Left lung (tissue), 1 donor: ENCODE measurements around the genes TMEM120A and POMZP3.

DNA sequence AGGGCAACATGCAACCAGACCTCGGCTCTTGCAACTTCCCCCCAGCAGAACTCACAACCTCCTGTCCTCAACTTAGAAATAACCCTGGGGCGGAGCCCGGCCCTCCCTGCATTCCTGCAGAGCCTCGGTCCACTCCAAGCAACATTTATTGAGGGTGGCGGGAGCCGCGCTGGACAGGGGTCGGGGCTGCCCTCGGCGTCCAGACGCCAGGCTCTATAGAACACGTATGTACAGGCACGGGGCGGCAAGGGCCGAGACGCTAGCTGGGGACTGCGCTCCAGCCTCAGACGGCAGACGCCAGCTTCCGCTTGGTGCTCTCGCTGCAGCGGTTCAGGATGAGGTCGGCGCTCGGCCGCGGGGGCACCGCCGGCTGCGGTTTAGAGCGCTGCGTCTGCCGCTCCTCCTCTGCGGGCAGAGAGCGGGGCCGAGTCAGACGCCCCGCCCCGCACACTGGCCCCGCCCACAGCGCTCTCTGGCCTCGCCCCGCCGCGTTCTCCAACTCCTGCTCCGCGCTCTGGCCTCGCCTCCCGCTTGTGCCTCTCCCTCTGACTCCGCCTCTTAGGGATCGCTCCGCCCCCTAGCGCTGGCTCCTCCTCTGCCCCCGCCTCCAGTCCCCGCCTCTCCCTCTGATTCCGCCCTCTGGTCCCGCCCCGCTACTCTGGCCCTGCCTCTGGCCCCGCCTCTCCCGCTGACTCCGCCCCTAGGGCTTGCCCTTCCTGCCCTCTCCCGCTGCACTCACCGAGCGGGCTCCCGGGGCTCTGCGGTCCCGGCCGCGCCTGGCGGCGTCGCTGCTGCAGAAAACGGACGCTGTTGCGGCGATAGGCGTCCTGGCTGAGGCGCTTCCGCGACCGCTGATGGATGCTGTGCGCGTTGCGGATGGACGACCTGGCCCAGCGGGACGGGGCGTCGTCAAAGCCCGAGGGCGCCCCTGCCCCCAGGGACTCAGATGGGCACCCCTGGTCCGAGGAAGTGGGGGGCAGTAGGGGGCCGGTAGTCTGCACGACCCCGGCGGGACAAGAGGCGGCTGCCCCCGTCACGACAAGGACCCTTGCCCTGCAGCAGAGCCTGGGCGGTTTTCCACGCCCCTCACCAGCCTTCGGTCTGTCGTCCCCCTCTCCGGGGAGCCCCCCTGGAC lies 64.5 kb downstream of the GTF2IRD2B start:
- PRO-cap = bidirectional peak, plus-strand start at position 854 of the sequence, minus-strand start at position 533 of the sequence

GRCh38 chr7:75565162-75565502 lies 73.0 kb downstream of the SPDYE5 start:
- PRO-cap = no peak

GRCh38 chr7:75734329-75734977 lies 4.3 kb downstream of the HIP1 start:
- PRO-cap = no peak

- PRO-cap = no peak
Measured at GRCh38 chr7:75916759-75917328, 1.9 kb downstream of the POR start.

DNA sequence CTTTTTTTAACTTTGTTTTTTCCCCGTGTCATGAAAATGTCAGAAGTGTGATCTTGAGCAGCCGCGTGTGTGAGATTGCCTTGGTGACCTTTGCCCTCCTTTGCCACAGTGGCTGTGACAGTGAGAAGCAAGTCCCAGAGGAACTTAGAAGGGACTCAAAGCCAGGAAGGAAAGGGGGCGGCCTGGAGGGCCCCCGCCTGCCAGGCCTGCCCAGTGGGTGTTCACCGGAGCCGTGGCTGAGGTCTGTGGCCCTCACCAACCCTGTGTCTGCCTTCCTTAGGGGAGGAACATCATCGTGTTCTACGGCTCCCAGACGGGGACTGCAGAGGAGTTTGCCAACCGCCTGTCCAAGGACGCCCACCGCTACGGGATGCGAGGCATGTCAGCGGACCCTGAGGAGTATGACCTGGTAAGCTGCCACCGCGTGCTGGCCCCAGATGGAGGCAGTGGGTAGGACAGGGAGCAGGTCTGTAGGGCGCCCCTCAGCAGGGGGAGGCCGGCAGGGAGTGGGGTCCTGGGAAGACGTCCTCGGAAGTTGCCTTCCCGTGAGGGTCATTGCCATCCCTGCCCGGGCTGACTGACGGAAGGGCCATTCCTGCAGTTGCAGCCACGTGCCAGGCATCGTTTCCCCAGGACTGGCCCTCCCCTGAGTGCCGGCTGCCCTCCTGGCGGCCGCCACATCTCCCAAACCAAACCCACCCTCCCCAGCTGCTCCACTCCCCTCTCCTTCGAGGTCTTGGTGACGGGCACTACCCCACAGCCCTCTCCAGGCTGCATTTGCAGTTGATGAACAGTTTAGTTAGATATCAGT lies 15.0 kb downstream of the TMEM120A start:
- PRO-cap = no peak

DNA sequence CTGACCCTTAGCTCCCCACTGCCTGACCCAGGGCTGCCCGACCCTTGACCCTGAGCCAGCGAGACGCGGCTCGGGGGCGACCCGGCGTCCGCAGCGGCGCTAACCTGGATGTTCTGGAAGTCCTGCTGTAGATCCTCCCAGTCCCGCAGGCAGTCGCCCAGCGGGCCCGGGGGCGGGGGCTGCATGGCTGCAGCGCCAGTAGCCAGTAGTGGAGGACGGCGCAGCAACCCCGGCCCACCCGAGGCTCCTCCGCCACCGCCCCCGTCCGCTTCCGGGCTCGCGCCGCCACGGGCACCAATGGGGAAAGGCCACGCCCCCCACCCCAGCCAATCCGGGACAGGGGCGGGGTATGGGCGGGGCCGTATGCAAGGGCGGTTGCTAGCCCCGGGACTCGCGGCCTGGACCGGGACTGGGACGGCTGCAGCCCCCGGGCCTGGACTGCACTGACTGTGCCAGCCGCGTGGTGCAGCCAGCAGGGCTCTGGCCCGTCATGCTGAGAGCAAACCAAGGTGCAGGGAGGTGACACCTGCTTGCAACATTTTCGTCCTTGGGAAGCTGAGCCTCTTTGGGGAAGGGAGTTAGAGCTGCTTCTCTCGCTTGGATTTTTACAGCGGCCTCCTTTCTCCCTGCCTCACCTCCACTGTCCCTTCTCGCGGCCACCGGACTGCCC lies at the start of gene TMEM120A:
Gene TMEM120A, minus strand, starts transcription at position 210 of the 670 bp plus-strand sequence.
- PRO-cap = bidirectional peak, plus-strand start at position 390 of the sequence, minus-strand start at position 168 of the sequence

- PRO-cap = no peak
Measured at GRCh38 chr7:76142825-76143190, 58.9 kb upstream of the SRRM3 start.

GRCh38 chr7:76220747-76221034 lies 19.0 kb downstream of the SRRM3 start:
- PRO-cap = no peak

DNA sequence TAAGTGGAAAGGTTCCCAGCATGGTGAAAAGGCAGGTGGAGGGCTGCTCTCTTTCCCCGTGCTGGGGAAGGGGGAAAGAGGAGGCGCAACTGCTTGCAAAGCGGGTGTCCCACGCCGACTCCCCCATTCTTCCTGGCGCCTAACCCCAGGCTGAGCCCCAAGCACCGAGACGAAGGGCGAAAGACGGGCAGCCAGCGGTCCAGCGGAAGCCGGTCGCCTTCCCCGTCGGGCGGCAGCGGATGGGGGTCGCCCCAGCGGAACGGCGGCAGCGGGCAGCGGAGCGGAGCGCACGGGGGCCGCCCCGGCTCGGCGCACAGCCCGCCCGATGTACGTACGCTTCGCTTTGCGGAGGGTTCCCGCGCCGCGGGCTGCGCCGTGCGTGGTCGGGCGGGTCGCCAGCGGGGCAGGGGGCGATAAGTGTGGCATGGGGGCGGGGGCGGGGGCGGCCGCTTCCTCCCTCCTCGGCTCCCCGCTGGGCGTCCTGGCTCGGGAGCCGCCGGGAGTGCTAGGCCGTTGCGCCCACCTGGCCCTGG lies 35.3 kb upstream of the HSPB1 start:
- PRO-cap = no peak

- PRO-cap = bidirectional peak, plus-strand start at chr7:76318304, minus-strand start at chr7:76318003
Measured at GRCh38 chr7:76317259-76318152, 15.0 kb downstream of the HSPB1 start.

DNA sequence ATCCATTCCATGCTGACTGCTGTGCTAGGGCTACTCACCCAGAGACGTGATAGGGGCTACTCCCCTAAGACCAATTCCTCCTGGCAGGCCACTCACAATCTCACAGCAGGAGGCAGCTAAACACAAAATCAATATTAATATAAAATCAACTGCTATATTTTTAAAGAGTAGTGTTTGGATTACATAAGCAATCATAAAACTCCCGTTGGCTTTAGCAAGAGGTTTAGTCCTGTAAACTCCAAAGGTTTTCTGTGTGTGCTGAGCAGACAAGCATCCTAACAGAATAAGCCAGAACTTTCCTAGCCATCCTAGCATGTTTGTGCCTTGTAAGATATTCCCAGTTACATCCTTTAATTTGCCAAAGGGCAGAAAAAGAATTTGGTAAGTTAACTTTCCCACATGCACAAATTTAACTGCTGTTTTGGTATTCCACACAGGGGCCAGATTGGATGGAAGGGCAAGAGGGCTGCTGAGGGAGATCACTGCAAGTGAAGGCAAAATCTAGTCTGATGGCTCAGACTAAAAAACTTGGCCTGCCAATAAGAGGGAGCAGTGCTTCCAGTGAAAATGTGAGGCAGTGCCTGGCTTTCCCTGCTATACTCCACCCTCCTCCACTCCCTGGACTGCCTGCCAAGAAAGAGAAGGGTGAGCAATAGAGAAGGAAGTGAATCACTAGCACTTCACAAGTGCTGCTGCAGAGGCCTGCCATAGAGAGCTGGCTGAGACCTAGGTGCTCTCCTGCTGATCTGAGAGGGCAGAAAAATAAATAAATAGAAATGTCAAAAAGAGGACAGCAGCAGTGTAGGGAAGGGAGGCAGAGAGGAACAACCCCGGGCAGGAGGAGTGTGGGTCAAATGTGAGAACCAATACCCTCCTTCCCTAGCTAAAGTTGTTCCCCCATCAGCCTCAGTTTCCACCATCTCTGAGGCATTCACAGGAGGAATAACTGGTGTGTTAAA lies 40.0 kb upstream of the SPDYE16 start:
- PRO-cap = no peak

DNA sequence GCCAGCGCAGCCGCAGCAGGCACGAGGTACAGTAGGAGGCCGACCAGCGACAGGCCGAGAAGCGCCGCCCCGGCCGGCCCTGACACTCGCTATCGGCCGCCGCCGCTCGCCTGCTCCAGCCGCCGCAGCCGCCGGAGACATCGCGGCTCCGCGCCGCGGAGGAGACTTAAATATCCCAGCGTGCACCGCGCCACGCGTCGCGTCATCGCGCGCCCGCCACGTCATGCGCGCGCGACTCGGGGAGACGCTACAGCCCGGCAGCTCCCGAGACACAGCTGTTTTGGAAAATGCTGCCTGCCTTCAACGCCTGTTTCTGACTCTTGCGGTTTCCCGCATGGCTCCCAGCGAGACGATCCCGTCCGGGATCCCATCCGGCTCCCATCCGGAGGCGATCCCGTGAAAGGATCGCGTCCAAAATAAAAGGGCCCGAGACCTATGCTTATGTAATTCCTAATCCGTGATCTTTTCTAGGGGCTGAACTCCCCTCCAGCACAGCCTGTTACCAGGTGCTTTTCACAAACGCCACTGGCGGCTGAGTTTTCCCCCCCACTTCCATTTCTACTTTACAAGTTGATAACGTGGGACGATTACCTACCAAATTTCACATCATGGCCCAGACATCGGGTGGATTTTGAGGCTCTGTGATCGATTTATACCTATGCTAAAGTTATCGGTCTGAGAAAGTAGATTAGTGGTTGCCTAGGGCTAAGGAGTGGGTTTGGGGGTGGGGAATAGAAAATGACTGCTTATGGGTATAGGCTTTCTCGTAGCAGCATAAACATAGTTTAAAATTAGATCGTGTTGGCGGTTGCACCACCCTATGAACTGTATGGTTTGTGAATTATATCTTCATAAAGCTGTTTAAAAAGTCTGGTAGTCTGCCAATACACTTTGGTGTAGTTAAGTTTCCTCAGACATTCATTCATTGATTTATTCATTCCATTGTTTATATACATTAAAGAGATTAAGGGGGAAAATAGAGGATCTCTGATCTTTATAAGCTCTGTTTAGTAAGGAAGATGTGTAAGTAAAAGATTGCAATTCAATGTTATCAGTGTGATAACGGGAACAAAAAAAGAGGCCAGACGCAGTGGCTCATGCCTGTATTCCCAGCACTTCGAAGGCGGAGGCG lies at the start of gene POMZP3:
Gene POMZP3, minus strand, starts transcription at position 168 of the 1,132 bp plus-strand sequence.
- PRO-cap = bidirectional peak, plus-strand start at position 316 of the sequence, minus-strand start at position 142 of the sequence

- PRO-cap = no peak
Measured at GRCh38 chr7:77006011-77006409, 26.2 kb downstream of the SPDYE17 start.

GRCh38 chr7:77200419-77200831 lies 806 bp upstream of the FGL2 start:
- PRO-cap = no peak

DNA sequence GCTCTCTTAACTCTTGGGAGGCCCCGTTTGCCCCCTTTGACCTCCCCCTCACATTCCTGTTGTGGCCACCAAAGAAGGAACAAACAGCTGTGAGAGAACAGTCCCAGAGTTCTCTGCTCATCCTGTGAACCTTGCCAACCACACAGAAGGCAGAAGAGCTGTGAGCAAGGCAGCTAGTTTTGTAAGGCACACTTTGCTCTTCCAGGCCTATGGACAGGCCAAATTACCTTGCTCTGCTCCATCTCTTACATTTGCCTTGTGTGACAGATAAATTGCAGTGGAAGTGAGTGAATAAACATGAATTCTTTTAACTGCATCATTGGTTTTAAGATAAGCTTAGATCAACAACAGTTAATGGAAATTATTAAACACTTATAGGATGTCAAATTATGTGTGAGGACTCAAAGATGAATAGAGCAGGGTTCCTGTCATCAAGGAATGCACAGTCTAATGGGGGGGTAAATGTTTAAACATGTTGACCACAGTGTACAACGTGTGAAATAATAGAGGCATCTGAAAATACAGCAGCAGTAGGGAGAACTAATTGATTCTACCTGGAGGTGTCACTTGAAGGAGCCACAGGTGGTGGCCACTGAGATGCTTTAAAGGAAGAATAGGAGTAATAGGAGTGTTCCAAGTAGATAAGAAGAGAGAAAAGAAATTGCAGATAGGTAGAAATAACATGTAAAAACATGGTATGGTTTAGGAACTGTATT lies 23.9 kb upstream of the FGL2 start:
- PRO-cap = no peak

GRCh38 chr7:77332068-77332476 lies 84.1 kb downstream of the GSAP start:
- PRO-cap = no peak

DNA sequence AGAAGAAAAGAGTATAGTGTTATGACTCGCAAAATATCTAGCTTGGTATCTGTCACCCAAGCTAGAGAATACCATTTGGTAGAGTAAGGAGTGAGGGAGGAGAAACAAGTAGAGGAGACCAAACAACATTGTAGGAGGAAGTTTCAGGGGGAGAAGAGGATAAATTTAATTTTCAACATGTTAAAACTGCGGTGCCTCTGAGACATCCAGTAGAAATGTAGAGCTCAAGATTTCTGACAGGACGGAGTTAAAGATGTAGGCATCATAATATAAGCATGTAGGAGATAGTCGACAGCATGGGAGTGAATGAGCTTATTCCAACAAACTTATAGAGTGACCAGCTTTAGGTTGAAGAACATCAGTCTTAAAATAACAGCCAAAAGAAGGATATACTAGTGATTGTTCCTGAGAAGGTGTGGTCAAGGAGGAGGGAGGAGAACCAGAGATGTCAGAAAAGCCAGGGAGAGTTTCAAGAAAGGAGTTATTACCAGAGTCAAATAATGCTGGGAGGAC lies 5.6 kb downstream of the PTPN12 start:
- PRO-cap = unidirectional peak, plus-strand start at position 398 of the sequence

GRCh38 chr7:77678903-77679434 lies 17.3 kb upstream of the RSBN1L start:
- PRO-cap = no peak

GRCh38 chr7:77727959-77728315 lies 31.7 kb downstream of the RSBN1L start:
- PRO-cap = no peak

DNA sequence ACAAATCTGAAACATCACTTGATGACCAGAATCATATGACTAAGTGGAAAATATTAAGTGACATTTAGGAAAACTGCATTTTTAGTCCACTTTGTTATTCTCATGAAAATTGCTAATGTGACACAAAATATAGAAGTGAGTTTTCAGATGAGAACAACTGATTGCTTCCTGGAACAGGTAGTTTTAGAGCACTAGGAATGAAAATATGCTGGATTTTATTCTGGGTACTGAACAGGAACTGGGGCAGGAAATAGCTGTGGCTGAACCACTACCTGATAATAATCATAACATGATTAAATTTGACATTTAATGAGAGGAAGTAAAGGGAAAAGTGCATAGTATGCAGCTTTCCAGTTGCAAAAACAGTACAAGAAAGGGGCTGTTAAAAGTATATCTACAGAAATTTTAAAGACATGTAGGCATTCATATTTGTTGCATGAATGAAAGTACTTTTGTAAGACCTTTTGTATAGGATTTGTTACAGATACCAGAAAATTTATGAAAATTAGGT lies 4.8 kb upstream of the TMEM60 start:
- PRO-cap = no peak